Mesangial cell (primary cell): ENCODE data around the genes PIKFYVE, KANSL1L, IKZF2 and SPAG16.

DNA sequence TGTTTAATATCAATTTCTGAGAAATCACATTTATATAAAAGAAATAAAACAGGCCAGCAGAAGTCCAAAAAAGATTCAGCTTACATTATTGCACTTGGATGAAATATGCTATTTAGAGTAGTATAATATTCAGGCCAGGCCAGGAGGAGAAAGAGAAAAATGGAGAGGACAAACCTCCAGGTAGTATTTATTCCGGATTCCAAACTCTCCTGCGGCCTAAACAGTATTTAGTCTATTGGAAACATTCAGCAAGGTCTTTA lies 18.7 kb downstream of the IDH1 start:
- RAMPAGE, long total RNA: no peak

GRCh38 chr2:208265754-208266926 lies at the start of gene PIKFYVE:
Gene PIKFYVE, plus strand, starts transcription at chr2:208266255.
- RAMPAGE, long total RNA: start-site peak on the plus strand at chr2:208266255-208266268, 36 reads

DNA sequence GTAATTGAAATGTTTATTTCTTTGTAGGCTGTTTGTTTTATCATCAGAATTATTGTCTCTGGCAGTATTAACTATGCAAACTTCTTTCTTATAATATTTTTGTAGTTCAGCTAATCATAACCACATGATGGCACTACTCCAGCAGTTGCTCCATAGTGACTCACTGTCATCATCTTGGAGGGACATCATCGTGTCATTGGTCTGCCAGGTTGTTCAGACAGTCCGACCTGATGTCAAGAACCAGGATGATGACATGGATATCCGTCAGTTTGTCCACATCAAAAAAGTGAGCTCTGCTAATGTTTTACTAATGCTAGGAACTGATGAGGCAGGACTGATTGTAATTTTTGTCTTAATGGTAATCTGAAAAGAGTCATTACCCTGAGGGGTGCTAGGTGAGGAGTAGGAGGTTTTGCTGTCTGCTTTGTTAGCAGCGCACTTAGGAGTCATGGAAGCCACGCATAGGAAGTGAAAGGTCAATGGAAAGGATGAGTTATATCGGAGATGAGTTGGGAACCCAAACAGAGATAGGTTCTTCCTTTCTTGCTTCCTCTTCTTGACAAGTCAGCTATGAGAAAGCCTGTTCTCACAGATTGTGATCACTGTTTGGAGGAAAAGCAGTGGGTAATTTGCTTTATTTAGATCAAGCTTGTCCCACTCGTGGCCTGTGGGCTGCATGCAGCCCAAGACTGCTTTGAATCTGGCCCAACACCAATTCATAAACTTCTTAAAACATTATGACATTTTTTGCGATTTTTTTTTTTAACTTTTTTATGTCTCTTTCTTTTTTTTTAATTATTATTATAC lies 49.2 kb downstream of the PIKFYVE start:
- RAMPAGE, long total RNA: no peak

GRCh38 chr2:208326232-208326589 lies 60.2 kb downstream of the PIKFYVE start:
- RAMPAGE, long total RNA: no peak

DNA sequence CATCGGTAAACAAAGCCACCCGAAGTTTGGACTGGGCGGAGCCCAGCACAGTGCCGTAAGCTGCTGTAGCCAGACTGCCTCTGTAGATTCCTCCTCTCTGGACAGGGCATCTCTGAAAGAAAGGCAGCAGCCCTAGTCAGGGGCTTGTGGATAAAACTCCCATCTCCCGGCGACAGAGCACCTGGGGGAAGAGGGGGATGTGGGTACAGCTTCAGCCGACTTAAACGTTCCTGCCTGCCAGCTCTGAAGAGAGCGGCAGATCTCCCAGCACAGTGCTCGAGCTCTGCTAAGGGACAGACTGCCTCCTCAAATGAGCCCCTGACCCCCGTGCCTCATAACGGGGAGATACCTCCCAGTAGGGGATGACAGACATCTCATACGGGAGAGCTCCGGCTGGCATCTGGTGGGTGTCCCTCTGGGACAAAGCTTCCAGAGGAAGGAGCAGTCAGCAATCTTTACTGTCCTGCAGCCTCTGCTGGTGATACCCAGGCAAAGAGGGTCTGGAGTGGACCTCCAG lies 71.3 kb downstream of the MAP2 start:
- RAMPAGE, long total RNA: no peak

GRCh38 chr2:209896213-209896445 lies 106.3 kb upstream of the RPE start:
- RAMPAGE, long total RNA: no peak

GRCh38 chr2:210022776-210023860 lies 20.7 kb downstream of the RPE start:
- RAMPAGE, long total RNA: no peak

DNA sequence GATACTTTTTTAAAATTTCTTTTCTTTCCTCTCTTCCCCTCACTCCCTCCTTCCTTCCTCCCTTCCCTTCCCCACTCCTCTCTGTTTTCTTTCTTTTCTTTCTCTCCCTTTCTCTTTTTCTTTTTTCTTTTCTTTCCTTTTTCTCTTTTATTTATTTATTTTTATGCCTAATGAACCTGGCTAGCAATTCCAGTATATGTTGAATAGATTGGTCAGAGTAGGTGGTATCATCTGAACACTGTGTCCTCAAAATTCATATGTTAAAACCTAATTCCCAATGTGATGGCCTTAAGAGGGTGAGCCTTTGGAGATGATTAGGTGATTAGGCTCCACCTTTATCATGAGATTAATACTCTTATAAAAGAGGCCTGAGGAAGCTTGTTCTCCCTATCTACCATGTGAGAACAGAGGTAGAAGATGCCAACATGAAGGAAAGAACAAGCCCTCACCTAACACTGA lies 30.1 kb downstream of the KANSL1L start:
- RAMPAGE, long total RNA: no peak

GRCh38 chr2:210170773-210171477 lies at the start of gene KANSL1L:
Gene KANSL1L, minus strand, starts transcription at chr2:210171409.
- RAMPAGE, long total RNA: no peak

GRCh38 chr2:210555527-210555815 lies 928 bp upstream of the CPS1 start:
- RAMPAGE, long total RNA: no peak

DNA sequence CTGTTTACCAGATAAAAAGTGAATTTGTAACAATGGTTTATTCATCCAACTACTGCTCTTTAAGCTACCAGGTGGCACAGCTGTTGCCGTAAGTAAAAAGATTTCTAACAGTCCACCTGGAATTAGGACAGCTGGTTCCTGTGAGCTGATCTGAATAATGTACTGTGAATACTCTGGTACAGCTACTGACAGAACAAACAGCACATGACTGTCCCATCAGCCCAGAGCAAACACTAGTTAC lies 840.3 kb downstream of the CPS1 start:
- RAMPAGE, long total RNA: no peak

DNA sequence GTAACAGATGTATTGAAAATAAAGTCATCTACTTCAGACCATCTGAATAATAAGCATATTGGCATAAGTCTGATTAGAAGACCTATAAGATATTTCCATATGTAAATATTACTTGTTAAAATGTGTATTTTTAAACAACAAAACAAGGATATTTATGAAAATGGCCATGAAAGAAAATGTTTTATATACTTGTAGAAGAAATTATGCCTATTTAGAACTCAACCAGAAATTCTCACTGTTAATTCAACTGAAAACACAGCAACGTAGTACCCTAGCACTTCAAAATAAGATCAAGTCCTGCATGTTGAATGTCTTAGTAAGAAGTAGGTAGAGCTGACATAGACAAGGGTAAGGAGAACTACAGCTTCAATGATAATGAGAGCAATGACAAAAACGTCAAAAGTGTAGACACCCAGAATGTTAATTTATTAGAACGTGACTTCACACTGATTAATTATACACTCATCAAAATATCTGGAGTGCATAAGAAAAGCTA lies 13.8 kb downstream of the IKZF2 start:
- RAMPAGE, long total RNA: no peak

- RAMPAGE, long total RNA: no peak
Measured at GRCh38 chr2:213151459-213152402, at the start of gene IKZF2. Gene IKZF2, minus strand, starts transcription at chr2:213151612.

DNA sequence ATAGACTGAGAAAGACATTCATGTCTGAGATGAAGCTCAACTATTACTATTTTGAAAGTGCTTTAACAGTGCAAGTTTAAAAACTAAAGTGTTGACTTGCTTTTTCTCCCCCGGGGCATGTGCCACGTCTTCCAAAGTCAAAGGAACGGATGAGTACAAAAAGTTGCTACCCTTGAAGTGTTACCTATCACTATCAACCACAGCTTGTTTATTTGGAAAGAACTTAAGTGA lies 906 bp upstream of the IKZF2 start:
- RAMPAGE, long total RNA: no peak

GRCh38 chr2:213232859-213233626 lies 51.2 kb upstream of the SPAG16 start:
- RAMPAGE, long total RNA: no peak

GRCh38 chr2:213283866-213284883 lies at the start of gene SPAG16:
Gene SPAG16, plus strand, starts transcription at chr2:213284464.
- RAMPAGE, long total RNA: start-site peak on the plus strand at chr2:213284412-213284465, 228 reads

GRCh38 chr2:215105556-215106023 lies 32.8 kb downstream of the ABCA12 start:
- RAMPAGE, long total RNA: no peak

GRCh38 chr2:215365517-215366115 lies 53.8 kb downstream of the ATIC start:
- RAMPAGE, long total RNA: no peak

DNA sequence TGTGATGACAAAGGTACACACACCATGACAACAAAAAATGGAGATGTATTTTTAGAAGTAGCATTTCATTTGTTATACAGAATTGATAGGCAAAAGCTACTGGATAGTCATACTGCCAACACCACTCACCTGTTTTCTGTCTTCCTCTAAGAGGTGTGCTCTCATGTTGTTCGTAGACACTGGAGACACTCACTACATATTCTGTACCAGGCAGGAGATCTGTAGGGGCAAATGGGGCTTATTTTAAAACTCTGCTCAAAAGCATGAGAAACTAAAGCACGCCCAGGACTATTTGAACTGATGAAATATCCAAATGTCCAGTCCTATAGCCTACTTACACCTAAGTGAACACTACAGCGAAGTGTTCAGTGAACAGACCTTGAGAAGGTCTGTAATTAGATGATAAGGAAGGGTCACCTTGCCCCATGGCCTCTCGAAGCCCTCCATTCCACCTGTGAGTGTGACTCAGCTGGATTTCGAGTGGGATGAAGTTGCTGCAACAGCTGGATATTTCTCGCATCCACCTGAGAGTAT lies 47.7 kb downstream of the FN1 start:
- RAMPAGE, long total RNA: no peak

- RAMPAGE, long total RNA: no peak
Measured at GRCh38 chr2:215409153-215410289, 26.3 kb downstream of the FN1 start.